Umbilical cord (tissue), 2 donors: ENCODE results near the genes TNFRSF17, CPPED1, PARN, PLA2G10 and NPIPA2.

GRCh38 chr16:11688993-11689627, 20.9 kb downstream of the SNN start:
- RAMPAGE, long total RNA: no peak

- RAMPAGE, long total RNA: no peak
Measured at GRCh38 chr16:11735756-11736510, 6.7 kb downstream of the TXNDC11 start.

DNA sequence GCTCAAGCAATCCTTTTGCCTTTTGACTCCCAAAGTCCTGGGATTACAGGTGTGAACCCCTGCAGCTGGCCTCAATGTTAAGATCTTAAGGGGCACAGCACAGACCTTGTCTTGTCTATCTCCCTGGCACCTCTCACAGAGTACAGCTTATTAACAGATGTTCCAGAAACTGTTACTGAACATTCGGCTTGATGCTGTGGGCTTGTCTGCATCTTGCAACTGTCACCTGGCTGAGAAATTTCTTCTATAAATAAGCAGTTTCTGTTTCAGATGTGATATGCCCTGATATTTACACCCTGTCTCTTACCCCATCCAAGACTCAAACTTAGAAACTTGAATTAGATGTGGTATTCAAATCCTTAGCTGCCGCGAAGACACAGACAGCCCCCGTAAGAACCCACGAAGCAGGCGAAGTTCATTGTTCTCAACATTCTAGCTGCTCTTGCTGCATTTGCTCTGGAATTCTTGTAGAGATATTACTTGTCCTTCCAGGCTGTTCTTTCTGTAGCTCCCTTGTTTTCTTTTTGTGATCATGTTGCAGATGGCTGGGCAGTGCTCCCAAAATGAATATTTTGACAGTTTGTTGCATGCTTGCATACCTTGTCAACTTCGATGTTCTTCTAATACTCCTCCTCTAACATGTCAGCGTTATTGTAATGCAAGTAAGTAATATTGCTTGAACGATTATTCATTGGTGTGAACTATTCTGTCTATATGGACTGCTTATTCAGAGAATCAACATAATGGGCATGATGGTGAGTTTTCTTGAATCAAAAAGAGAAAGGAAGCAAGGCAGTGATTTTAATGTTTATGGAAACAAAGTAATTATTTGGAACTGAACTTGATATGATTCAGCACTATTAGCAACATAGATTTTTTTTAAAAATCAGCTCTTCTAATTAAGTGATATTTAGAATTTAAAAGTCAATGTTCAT, at the start of gene TNFRSF17:
TSS of gene TNFRSF17 (plus strand) at position 418 of the 935 bp plus-strand sequence.
- RAMPAGE, long total RNA: no peak

DNA sequence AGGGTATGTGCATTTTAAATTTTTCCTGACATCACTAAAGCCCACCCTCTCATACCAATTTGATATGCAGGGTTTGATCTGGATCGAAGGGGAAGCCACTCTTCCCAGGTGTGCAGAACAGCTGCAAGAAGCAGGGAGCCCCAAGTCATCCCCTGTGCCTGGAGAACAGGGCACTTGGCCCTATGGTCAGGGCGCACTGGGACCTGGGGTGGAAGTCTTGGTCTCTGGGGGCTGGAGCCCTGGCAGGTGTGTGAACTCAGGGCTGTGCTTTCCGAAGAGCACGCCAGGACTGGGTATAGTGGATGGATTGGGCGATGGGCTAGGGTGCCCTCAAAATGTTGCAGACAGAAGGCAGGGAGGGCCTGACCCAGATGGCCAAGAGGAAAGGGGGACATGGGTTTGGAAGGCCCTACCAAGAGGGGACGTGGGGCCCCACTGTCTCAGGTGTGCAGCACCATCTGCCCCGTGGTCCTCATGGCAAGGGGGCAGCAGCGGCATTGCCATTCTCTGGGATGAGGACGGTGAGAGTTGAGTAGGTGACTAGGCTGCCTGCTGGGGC, 272.5 kb downstream of the CPPED1 start:
- RAMPAGE, long total RNA: no peak

- RAMPAGE, long total RNA: no peak
Measured at GRCh38 chr16:12619416-12619956, 184.2 kb downstream of the CPPED1 start.

DNA sequence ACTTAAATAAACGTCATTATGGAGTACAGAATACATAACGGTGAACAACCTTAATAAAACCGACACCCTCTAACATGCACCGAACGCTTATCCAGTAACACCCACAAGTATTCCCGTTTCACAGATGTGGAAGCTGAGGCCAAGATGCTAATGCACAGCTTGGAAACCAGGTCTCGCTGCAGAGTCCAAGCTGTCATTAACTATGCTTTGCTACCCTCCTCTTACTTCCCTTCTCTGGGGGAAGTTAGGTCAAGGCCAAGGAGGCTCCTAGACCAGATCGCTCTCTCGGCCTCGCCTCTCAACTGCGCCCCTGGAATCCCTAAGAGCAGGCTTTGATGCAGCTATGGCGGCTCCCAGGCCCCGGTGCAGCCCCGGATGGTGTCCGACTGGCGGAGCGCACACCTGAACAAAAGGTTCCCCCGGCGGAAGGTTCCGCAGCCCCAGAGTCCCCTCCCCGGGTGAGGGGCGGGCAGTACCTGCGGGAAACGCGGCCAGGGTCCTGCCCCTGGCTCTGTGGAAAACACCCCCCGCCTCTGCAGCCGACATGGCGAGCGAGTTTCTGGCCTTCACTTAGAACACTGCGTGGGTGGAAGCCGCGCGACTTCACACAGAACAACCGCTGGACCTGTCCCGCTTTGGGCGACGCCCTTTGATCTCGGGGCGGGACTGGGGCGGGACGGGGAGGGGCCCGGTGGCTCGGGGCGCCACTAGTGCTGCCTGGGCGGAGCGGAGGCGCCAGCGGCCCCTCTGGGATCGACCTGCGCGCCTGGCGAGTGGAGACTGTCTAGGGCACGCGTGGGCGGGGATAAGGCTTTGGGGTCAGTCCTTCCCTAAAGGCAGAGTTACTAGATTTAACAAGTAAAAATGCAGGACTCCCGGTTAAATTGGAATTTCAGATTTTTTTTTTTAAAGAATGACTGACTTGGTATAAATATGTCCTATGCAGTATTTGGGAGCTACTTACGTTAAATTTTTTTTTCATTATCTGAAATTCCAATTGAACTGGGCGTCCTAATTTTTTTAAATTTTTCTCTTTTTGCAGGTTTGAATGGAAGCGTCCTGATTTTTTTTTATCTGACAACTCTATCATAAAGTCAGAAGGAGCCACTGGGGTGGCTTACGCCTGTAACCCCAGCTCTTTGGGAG, at the start of gene CPPED1:
TSS of gene CPPED1 (minus strand) at position 657 of the 1,146 bp plus-strand sequence.
- RAMPAGE, long total RNA: start-site peak on the minus strand centred at position 641 of the sequence, 40 bp wide, 20 and 48 reads in 2 replicates

- RAMPAGE, long total RNA: no peak
Measured at GRCh38 chr16:13936548-13937242, 16.7 kb downstream of the ERCC4 start.

DNA sequence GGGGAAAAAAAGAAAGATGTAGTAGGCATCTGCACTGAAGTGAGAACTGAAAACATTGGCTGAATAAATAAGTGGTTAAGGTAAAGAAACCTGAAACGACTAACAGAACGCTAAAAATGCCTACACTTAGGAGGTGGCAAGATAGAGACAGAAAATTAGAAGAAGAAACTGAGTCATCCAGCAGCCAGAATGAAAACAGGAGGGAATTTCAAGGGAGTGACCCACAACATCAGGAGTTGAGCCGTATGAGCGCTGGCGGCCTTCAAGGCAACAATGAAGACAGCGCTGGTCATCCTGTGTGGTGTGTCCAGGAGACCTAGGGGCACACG, 36.3 kb downstream of the ERCC4 start:
- RAMPAGE, long total RNA: no peak

GRCh38 chr16:14004433-14004940, 66.6 kb upstream of the MRTFB start:
- RAMPAGE, long total RNA: no peak

DNA sequence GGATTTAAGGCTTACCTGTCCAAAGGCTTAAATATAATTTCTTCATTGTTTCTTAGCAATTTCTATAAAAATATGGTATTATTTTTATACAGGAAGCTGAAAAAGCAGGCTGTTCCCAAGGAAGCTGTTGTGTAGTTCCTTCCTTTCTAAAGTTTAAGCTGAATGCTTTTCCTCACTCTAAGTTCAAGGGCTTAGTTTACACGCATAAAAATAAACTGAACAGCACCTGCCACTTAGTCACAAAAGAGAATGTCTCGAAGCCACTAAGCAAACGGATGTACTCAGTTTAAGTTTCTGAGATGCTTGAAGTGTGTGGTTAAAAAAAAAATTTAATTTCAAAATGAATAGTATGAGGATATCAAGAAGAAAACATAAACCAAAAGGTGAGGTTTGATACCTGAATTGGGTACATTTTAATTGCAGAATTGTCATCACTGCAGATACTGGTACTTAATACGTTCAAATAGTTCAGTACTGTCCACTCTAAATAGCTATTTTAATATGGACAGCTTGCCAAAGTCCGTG, 38.0 kb downstream of the MRTFB start:
- RAMPAGE, long total RNA: no peak

- RAMPAGE, long total RNA: no peak
Measured at GRCh38 chr16:14128100-14128652, 57.1 kb downstream of the MRTFB start.

GRCh38 chr16:14285426-14286184, 214.5 kb downstream of the MRTFB start:
- RAMPAGE, long total RNA: no peak

GRCh38 chr16:14301184-14301805, 230.2 kb downstream of the MRTFB start:
- RAMPAGE, long total RNA: no peak

DNA sequence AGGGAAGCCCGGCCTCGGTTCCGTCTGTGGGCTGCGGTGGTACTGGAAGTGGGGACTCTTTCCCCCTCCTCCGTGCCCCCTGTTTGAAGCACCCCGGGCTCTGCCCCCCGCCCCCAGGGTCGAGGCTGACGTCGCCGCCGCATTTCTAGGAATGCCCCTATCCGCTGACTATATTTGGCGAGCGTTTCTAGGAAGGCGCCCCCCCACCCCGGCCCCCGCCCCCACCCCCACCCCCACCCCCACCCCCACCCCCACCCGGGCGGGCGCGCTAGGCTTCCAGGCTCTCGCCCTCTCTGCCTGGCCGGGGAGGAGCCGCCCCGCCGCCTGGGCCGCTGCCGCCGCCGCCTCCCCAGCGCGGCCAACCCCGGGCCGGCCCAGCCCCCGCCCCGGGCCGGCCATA, 230.7 kb downstream of the MRTFB start:
- RAMPAGE, long total RNA: no peak

DNA sequence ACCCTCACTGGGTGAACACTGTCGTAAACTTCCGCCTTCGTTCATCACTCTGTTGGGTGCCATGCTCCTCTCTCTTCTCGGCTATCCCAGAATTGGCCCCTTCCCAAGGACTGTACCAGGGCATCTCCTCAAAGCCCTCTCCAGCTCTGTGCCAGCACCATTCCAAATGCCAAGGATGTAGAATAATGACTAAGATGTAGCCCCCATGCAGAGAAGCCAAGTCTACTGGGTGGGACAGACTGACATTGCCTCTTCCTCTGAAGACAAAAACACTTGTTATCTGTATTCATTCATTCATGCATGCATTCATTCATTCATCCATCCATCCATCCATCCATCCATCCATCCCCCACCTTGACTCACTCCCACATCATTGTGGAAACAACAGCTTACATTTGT, 99.4 kb downstream of the PARN start:
- RAMPAGE, long total RNA: no peak

- RAMPAGE, long total RNA: start-site peak on the minus strand at chr16:14630241-14630271, 81 and 57 reads in 2 replicates
Measured at GRCh38 chr16:14629443-14630760, at the start of gene PARN. TSS of gene PARN (minus strand) at chr16:14630260.

GRCh38 chr16:14635406-14636090, 2.8 kb downstream of the BFAR start:
- RAMPAGE, long total RNA: no peak

DNA sequence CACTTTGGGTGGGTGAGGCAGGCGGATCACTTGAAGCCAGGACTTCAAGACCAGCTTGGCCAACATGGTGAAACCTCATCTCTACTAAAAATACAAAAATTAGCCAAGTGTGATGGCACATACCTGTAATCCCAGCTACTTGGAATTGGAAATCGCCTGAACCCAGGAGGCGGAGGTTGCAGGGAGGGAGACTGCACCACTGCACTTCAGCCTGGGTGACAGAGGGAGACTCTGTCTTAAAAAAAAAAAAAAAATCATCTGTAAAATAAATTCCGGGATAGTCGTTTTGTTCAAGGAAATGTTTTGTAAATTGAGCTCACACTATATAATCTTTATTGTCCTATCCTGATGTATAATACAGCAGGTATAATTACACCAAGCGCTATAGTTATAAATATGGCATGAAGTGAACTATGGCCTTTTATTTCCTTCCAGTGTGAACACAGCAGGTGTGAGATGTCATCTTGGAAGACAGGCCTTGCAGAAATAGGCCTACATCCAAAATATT, 25.5 kb downstream of the PLA2G10 start:
- RAMPAGE, long total RNA: no peak

- RAMPAGE, long total RNA: no peak
Measured at GRCh38 chr16:14694110-14694663, at the start of gene PLA2G10. TSS of gene PLA2G10 (minus strand) at chr16:14694308.

GRCh38 chr16:14742283-14742587, at the start of gene NPIPA2:
TSS of gene NPIPA2 (plus strand) at chr16:14742533.
- RAMPAGE, long total RNA: no peak